Airway epithelial cell (primary cell): ENCODE data around the gene GPC6.

DNA sequence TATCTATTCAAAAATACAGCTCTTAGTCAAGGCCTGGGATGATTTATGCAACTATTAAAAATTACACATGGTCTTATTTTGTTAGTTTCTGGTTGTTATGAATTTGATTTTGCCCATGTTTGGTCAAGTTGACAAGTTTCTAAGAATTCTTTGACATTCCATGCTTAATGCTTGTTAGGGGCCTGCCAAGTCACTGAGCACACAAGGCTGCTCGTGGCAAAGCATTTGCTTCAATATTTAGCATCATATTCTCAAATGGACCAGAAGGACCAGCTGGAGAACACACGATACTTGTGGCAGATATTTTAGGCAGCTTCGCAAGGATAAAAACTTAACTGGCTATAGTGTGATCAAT is 155.7 kb upstream of the SPRY2 start:
- RAMPAGE, long total RNA = no peak

- RAMPAGE, long total RNA = no peak
These were observed 628.4 kb upstream of the SPRY2 start for GRCh38 chr13:80969362-80969753.

DNA sequence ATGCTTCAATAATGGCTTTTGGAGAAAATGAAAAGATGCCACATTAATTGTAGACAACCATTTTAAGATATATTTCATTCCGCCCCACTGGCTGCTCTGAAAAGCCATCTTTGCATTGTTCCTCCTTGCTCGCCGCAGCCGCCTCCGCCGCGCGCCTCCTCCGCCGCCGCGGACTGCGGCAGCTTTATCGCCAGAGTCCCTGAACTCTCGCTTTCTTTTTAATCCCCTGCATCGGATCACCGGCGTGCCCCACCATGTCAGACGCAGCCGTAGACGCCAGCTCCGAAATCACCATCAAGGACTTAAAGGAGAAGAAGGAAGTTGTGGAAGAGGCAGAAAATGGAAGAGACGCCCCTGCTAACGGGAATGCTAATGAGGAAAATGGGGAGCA is 1348.9 kb upstream of the SPRY2 start:
- RAMPAGE, long total RNA = no peak

- RAMPAGE, long total RNA = no peak
These were observed 59.4 kb upstream of the SLITRK1 start for GRCh38 chr13:83941491-83942321.

DNA sequence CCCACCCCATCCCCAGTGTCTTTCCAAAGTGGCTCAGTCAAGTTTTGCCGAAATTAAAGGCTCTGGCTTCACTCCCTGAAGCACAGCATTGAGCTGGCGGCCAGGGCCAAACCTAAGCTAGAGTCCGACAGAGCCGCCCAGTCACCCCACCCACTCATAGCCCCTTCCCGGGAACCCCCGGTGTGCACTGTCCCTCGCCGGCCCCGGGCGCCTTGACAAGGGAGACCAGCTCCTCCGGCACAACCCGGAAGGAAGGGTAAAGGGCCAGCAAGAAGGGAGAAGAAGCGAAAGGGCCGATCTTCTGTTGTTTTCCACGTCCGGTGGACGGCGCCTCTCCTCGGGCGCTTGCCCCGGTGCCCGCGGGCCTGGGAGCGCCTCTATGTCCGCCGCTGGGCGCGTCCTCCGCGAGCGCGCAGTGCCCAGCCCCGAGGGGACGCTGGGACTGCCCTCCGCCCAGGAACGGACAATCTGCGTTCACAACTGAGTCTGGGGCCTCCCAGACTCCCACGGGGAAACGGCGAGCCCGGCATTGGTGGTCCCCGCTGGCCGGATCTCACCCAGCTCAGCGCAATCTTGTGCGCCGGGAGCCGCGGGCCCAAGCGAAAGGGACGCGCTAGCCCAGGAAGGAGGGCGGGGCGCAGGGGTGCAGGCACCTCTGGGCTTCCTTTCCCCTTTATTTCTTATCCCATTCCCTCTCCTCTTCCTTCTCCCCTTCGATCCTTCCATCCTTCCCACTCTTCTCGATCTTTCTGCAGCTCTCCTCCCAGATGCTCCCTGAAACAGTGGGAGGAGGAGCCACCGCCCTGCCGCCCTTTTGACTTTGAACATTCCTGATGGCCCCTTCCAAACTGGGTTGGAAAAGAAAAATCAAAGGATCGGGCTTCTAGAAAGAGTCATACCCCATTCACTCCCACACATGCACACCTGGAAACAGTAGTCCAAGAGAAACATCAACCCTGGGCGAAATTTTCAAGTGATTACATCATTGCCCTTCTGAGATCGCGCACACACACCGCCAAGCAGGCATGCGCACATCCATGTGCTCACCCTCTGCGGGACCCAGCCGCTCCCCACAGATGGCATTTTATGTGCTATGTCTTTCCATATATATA is 223.2 kb upstream of the GPC5 start:
- RAMPAGE, long total RNA = no peak

DNA sequence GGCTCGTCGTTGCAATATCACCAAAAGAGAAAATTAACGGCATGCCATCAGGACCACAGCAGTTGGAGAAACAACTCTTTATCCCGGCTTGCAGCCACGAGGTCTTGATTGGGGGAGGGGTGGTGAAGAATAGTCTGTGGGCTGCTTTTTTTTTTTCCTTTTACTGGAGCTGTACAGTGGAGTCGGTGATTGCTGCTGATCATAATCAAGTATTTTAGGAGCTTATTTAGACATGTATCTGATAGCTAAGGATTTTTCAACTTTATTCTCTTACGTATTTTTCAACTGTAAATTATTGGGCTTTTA is 49.2 kb upstream of the GPC5 start:
- RAMPAGE, long total RNA = no peak

DNA sequence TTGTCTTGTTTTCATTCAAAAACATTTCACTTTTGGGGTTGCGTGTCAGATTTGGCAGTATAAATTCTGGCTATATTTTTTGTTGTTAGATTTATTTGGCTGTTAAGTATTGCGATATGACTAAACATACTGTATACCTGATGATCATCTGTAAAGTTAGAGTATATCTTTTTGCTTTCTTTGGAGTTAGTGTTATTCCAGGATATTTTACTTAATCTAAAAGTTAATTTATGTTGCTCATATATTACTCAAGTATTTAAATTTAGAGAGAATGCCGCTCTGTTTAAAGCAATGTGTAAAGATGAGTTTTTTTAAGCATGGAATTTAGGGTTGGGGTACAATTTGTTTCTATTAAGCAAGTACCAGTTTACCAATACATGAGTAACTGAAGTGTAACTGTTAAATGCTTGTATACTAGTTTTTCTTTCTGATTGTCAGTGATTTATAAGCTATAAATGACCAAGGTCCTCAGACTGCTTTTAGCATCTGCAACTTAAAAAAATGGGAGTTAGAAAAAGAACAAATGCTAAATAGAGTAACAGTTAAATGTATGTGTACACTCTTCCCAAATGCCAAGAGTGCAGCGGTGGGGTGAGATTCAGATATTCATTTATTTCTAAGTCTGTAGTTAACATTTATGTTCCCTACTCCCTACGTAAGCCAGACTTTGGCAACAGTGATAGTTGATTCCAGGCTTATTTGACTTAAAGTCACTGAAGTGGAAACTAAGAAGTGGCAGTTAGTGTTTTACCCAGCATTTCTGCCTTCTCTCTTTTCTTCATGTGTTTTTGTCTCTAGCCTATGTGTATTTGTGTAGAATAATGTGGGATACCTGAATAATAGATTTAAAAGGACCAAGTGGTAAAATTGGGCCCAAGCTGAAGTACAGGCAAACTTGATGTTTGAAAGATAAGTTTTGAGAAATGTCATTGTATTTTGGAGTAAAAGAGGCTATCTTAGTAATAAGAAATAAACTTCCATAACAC is 46.6 kb upstream of the GPC5 start:
- RAMPAGE, long total RNA = no peak

GRCh38 chr13:92379336-92380002 is 847.1 kb upstream of the GPC6 start:
- RAMPAGE, long total RNA = no peak

- RAMPAGE, long total RNA = no peak
These were observed at the start of gene GPC6 for GRCh38 chr13:93226673-93227176. Gene GPC6 (plus strand): TSS chr13:93226807.

DNA sequence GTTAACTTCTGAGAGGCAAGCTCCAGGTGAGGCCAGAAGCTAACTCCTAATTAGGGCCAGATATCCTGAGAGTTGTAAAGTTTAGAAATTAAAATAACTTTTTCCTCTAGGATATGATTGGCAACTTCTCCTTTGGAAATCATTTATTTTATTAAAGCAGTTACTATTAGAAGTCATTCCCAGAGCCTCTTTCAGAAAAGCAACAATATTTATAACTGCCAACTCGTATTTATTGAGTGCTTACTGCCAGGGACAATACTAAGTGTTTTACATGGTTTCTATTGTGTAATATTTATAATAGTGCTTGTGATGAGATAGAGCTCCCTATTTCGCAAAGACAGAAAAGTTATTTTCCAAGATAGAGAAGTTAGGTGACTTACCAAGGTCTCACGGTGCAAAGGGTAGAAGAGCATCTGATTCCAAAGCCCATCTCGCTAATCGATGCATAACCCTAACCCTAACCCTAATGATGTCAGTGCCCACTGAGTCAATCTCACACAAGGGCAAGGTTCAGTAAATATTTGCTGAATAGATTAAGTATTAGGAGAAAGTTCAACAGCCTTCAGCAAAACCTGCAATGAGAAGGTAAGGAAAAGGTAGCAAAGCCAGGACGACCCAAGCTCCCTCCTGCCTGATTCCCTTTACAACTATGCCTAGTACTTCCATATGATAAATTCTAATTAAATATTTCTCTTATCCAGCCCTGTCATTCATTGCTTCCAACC is 187.5 kb downstream of the DCT start:
- RAMPAGE, long total RNA = no peak

- RAMPAGE, long total RNA = no peak
These were observed 46.1 kb downstream of the DCT start for GRCh38 chr13:94433335-94433756.

DNA sequence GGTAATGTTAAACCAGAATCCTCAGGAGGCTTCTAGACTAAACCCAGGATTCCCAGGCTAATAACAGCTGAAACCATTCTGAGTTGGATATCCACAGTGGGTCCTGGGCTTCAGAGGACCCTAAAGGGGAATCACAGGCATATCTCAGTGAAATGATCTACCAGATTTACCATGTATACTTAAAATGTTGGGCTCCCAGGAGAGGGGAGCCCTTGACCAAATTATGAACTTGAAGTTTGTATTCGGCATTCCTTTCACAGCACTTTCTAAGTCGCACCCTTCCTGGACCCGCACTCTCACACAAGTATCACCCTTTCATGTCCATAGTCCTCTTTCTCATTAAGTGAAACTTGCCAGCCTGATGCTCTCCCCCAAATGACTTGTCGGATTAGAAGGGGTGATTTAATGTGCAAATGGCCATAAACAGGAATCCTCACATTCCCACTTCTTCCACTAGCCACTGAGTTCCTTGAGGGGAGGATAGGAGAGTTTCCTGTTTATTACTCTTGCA is 1.5 kb downstream of the TGDS start:
- RAMPAGE, long total RNA = no peak

DNA sequence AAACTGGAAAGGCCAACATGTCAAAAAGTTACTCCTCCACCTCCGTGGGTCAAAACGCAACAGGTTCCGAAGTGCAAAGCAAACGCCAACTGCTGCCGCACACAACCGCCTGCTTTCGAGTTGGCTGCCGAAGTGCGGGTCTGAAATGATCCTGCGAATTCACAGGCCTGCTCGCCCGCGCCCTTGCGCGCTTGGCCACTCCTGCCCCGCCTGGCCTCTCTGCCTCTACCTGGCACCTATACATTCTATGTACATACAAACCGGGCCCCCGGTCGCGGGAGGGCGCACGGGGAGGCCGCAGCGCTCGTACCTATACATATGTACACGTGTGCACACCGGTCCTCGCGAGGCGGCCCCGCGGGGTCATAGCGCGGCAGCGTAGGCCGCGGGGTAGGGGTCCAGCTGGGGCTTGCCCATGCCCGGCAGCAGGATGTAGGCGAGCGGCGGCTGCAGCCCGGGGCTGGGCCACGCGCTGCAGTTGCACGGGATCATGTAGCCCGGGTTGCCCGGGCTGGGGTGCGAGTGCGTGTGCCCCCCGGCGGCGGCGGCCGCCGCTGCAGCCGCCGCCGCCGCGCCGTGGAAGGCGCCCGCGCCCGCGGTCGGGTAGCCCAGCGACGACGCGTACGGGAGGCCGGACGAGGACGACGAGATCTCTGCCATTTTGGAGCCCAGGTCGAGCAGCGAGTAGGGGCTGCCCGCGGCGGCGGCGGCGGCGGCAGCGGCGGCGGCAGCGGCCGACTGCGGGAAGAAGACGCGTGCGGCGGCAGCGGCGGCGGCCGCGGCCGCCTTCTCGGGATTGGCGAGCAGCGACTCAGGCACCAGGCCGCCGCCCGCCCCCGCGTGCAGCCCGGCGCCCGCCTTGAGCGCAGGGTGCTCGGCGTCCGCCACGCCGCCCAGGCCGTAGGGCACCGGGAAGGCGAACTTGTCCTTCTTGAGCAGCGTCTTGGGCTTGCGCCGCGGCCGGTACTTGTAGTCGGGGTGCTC is 1.2 kb downstream of the SOX21 start:
- RAMPAGE, long total RNA = no peak

- RAMPAGE, long total RNA = no peak
These were observed 73.9 kb upstream of the CLDN10 start for GRCh38 chr13:95478507-95479040.

- RAMPAGE, long total RNA = no peak
These were observed 85.3 kb upstream of the RAP2A start for GRCh38 chr13:97348640-97349071.

- RAMPAGE, long total RNA = no peak
These were observed 59.0 kb upstream of the RAP2A start for GRCh38 chr13:97374780-97375652.

- RAMPAGE, long total RNA = no peak
These were observed 619 bp upstream of the RAP2A start for GRCh38 chr13:97433075-97434025.

- RAMPAGE, long total RNA = no peak
These were observed 133.9 kb downstream of the RAP2A start for GRCh38 chr13:97567704-97568450.

DNA sequence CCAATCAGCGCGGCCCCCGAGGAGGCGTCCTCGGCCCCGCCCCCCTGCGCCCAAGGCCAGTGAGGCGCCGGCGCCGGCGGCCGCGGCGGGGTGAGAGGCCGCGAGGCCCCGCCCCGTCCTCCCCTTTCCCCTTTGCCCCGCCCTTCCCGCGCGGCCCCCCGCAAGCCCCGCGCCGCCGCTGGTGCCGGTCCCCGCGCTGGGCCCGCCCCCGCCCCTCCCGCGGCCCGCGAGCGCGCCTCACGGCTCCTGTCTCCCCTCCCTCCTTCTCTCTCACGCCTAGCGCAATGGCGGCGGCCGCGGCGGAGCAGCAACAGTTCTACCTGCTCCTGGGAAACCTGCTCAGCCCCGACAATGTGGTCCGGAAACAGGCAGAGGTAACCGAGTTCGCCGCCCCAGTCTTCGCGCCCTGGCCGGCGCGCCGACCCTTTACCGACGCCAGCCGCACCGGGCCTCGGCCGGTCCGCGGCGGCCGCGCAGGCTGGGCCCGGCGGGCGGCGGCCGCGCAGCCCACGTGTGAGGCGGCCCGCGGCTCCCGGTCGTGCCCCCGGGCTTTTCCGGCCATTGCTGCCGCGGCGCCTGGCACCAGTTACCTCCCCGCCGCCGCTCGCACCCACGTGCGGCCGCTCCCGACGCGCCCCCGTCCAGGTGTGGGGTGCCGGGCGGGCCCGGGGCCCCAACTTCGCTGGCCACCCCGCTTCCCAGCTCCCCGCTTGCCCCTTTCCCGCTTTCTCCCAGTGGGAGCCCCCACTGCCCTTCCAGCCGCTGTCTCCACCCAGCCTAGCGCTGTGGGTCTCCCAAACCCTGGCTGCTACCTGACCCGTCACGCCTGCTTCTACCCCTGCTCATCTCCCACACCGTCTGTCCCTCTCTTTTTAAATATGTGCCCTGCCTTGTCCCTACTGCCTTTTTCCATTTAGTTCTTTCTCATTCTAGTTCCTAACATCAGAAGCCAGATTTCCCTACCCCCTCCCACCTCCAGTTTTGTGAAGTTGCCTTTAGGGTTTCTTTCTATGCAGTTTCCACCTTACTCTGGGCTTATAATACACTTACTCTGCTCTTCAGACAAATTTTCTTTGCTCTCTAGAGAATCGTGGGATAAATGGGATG is 23.3 kb downstream of the IPO5 start:
- RAMPAGE, long total RNA = start-site peak on the plus strand centred at position 237 of the sequence, 92 bp wide, 360 and 185 reads in 2 replicates

GRCh38 chr13:98200089-98200782 is 23.2 kb upstream of the RNF113B start:
- RAMPAGE, long total RNA = no peak